Pulmonary lymph node (tissue), 1 donor: Measurements from ENCODE around the gene MED1.

GRCh38 chr17:38712071-38712927 lies 7.2 kb downstream of the MLLT6 start:
- PRO-cap, result no peak

DNA sequence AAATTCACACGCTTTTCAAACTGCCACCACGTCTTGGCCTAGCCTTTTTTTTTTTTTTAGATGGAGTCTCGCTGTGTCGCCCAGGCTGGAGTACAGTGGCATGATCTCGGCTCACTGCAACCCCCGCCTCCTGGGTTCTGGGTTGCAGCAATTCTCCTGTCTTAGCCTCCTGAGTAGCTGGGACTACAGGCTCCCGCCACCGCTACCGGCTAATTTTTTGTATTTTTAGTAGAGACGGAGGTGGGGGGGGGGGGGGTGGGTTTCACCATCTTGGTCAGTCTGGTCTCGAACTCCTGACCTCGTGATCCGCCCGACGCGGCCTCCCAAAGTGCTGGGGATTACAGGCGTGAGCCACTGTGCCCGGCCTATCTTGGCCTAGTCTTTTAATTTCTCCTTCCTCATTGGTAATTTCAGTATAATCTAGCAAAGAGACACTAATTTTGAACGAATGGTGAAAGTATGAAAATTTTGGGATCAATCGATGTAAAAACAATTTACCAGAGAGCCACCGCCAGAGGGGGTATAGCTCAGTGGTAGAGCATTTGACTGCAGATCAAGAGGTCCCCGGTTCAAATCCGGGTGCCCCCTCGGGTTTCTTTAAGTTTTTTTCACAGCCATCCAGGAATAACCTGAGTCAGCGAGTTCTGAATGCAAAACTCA lies 2.6 kb upstream of the LASP1 start:
- PRO-cap, result no peak

DNA sequence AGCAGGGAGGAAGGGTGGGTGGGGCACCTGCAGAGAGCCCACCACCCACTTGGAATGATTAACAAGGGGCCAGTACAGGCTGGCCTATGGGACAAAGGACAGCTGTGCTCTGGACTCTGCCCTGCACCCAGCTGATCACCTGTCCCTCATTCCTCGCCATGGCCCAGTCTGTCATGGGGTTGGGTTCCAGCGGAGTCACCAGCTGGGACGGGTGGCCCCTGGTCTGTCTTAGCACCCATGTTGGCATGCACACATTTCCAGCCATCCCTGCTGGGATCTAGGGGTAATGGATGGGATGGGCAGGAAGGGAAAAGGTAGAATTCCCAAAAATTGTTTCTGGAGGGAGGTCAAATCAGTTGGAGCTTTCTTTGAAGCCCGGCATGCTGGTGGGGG lies 15.6 kb downstream of the LASP1 start:
- PRO-cap, result no peak

DNA sequence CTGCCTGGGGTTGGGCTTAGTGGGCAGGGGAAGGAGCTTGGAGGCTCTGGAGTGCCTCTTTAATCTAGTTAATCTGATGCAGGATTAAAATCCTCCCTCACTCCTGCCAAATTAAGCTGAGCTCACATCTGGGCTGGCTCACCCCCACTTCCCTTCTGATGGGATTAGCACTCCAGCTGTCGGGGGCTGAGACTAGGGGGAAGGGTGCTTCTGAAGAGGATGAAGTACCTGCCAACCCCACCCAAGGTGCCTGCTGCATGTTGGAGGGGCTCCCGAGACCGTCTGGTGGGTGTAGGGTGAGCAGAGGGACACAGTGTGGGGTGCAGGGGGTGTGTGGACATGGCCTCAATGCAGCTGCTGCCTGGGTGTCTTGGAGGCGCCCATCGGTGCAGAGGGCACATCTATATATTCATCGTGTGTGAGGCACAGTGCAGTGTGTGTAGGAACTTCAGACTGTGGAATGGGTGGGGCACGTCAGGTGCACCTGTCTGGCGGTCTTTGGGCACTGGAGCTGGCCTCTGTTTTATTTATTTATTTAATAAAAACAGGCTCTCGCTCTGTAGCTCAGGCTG lies 16.6 kb downstream of the LASP1 start:
- PRO-cap, result no peak

DNA sequence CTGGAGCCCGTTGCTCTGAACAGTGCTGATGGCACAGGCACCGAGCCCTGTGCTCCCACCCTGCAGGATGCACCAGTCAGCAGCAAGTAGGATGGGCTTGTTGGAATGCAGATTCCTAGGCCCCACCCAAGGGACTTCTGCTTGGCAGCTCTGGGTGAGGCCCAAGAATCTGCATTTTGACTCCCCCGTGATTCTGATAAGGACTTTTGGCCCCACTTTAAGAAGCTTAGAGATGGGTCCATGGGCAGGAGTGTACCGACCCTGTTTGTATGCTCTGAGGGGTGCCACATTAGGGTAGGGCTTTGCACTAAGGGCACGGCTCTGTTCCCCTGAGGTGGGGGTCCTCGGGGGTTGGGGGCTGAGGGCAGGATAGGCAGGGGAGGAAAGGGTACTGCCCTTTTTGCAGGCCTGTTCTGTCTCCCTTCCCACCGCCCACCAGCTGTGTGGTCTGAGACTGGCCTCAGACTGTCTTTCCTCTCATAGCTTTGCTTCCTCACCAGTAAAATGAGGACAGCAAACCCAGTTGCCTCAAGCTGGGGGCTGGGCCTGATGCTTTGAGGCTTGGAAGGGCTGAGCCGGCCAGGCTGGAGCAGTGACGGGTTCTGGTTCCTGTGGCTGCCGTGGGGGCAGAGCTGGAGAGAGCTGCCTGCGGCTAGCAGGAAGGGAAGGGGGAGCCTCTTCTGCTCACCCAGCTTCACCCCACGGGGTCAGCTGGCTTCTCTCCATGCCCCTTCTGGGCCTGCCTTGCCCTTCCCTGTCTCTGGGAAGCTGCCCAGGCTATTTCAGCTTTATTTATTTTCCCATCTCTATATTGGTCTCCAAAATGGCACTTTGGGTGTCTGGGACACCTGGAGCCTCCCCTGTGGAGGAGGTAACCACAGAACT lies 23.6 kb downstream of the LASP1 start:
- PRO-cap, result no peak

GRCh38 chr17:38918508-38919465 lies 48.4 kb downstream of the FBXO47 start:
- PRO-cap, result no peak

DNA sequence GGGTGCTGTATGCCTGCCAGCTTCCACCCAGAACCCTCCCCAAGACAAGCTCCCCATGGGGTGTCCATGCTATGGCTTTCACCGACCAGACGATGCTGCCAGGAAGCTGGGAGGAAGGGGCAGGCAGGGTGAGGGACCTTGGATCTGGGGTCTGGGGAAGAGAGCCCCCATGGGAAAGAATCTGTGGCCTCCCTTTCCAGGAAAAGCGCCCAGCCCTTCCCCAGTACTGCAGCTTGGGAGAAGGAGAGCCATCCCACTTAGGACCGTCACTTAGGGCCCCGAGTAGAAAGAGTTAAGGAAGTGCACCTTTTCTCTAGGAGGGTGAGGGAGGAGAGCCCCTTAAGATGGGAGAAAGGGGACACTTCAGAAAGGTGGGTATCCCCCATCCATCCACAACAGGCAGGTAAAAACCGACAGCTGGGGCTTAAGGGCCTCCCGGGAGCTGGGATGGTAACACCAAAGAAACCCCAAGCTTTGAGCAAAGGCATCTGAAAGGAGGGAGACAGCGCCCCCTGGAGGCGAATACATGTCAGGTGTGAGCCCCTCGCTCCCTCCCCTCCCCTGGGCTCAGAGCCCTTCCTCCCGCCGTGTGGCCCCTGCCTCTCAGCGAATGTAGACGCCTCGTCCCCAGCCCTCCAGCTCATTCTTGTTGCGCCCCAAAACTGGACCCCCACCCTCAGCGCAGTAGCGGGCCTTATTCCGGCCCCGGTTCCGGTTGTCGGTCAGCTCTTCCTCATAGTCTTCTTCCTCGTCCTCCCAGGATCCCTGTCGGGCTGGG lies 8.8 kb upstream of the ARL5C start:
- PRO-cap, result no peak

GRCh38 chr17:39450791-39451532 lies at the start of gene MED1:
MED1 (minus strand) TSS chr17:39451263.
- PRO-cap, result bidirectional peak, plus-strand start at chr17:39451417, minus-strand start at chr17:39451262

DNA sequence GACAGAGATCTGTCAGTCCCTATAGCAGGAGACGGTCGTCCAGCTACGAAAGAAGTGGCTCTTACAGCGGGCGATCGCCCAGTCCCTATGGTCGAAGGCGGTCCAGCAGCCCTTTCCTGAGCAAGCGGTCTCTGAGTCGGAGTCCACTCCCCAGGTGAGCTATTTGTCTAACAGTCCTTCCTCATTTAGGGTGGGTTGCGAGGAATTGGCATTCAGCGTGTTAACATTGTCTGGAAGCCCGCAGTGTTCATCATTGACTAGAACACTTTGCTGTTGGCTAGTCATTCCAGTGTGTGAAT lies 1.6 kb downstream of the CDK12 start:
- PRO-cap, result no peak

- PRO-cap, result no peak
Observed at GRCh38 chr17:39533027-39534246, 72.2 kb downstream of the CDK12 start.

GRCh38 chr17:39544481-39544868 lies 63.2 kb downstream of the NEUROD2 start:
- PRO-cap, result no peak

DNA sequence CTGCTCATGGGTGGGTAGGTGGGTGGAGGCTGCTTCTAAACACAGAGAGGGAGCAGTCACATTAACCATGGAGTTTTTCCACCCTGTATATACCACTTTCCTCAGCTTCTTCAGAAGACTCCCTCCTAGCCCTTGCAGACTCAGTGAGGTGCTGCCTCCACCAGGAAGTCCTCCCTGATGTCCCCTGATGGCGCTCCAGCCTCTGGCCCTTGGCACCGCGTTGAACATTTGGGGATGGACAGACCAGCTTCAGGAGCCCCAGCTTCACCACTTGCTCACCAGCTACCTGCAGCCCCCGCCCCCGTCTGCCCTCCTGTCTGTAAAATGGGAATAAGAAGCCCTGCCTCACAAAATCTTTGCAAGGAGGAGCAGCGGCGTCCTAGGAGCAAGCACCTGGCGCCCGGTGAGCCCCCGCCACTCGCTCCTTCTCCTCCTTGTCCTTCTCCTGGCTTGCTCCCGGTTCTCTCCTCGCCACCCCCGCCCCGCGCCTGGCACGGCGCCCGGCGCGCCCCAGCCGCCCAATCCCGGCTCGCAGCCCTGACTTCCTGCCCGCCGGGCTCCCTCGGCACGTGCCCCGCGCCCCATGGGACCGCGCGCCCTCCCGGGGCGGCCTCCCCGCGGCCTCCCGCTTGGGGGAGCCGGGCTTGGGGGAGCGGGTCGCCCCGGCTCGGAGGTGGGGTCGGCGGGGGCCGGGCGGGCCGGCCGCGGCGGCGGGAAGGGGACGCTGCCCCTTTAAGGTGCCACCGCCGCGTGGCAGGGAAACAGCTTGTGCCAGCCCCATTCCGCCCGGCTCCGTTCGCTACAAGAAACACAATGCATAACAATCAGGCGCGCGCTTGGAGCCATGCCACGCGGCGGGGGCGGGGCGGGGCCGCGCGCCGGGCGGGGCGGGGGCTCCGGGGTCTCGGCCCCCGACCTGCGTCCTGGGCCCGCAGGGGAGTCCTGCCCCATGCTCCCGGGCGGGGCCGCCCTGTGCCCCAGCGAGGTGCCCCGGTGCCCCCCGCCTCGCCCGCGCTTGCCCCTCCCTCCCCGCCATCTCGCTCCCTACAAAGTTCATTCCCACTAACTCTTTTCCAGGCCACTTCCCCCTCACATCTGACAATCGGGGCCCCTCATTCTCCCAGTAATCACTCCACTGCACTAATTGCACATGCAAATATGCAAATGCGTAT lies 9.1 kb upstream of the PPP1R1B start:
- PRO-cap, result bidirectional peak, plus-strand start at position 632 of the sequence, minus-strand start at position 436 of the sequence; bidirectional peak, plus-strand start at position 1,062 of the sequence, minus-strand start at position 815 of the sequence

- PRO-cap, result no peak
Observed at GRCh38 chr17:39631273-39631791, 4.6 kb downstream of the PPP1R1B start.

DNA sequence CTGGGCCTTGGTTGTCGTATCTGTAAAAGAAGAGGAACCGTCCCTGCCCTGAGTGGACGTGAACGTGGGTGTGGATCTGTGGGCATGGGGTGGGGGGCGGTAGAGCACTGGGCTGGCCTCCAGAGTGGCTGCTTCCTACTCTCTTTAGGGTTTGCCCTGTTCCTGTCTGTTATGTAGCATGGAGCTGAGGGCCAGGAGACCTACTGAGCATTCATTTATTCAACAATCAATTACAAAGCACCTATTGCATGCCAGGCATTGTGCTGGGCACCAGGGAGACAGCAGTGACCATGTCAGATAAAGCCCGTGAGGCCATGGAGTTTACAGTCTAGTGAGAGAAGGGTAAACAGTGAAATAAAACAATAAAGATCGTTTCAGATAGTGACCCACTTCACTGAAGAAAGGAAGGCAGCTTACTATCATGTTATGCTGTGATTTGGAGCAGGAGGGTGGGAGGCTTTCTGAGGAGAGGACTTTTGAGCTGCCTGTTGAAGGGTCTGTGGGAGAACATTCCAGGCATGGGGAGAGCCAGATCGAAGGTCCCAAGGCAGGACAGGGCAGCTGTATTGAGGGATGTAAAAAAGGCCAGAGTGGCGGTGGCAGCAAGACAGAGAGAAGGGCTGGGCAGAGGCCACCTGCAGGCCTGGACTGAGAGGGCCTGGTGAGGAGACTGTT lies 12.9 kb upstream of the TCAP start:
- PRO-cap, result no peak

- PRO-cap, result no peak
Observed at GRCh38 chr17:39662964-39663672, 2.0 kb upstream of the TCAP start.

DNA sequence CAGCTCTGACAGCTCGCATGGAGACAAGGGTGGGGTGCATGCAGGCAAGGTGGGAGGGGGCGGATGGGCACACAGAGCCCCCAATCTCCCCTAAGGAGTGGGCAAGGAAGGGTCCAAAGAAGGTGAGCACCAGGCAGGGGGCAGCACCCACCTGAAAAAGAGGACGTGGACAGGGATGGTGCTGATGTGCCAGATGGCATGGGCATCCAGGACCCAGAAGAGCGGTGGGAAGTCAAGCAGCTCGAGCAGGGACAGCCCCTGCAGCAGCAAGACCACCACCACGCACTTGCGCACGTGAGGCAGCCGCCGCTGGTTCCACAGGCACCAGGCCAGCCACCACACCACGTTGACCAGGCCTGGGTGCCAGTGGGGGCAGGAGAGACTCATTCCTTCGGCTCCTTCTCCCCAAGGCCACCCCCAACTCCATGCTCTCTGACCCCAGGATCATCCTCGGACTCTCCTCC lies 4.7 kb downstream of the PNMT start:
- PRO-cap, result no peak

- PRO-cap, result no peak
Observed at GRCh38 chr17:39688553-39689092, 766 bp upstream of the PGAP3 start.

- PRO-cap, result no peak
Observed at GRCh38 chr17:39713675-39713875, 13.7 kb downstream of the ERBB2 start.

DNA sequence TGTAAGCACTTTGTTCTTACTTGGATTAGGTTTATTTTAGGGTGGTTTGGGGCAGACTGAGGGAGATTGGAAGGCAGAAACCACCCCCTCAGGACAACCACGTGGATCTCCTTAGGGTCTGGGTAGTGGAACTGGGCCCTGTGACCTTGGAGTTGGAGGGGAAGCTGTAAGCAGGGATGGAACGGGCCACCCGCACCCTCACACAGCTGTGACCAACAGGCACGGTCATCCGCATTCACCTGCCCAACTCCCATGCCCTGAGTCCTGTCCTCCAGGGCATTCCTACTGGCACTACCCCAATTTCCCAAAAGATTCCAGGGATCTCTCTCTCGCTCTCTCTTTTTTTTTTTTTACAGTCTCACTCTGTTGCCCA lies 15.4 kb downstream of the GRB7 start:
- PRO-cap, result no peak

- PRO-cap, result bidirectional peak, plus-strand start at chr17:39775086, minus-strand start at chr17:39775049
Observed at GRCh38 chr17:39774990-39775588, 37.4 kb downstream of the GRB7 start.